Placental pericyte (primary cell): ENCODE measurements around the genes SPIRE2 and TCF25.

- CAGE, long polyA plus RNA, result no peak
Observed at GRCh38 chr16:89489040-89489830, 1.1 kb downstream of the ANKRD11 start.

- CAGE, long polyA plus RNA, result no peak
Observed at GRCh38 chr16:89565583-89566370, 5.3 kb downstream of the RPL13 start.

GRCh38 chr16:89602197-89602748 is 11.2 kb upstream of the DPEP1 start:
- CAGE, long polyA plus RNA, result no peak

DNA sequence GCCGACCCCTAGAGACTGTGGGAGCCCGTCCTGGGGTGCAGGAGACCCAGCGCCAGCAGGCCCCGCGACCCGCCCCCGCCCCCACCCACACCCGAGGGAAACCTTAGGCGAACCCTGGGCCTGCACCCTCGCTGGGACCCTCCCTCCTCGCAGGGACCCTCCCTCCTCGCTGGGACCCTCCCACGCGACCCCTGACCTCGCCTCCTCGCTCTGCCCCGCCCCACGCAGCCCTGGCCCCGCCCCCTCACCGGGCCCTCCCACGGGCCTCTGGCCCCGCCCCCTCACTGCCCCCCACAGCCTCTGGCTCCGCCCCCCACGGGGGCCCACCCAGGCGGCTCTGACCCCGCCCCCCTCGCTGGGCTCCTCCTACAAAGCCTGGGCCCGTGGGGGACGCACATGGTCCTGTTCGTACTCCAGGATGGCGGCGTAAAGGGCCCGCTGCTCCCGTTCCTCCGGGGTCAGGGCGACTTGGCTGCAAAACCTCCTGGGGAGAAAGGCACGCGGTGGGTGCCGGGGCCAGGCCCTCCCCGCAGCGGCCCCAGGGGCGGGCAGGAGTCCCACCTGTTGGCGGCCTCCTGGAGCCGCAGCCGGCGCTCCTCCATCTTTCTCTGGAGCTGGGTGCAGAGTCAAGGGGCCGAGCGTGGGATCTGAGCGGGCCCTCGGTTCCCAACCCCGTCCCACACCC is 9.1 kb downstream of the VPS9D1 start:
- CAGE, long polyA plus RNA, result no peak

- CAGE, long polyA plus RNA, result no peak
Observed at GRCh38 chr16:89741184-89741537, 19.8 kb downstream of the ZNF276 start.

DNA sequence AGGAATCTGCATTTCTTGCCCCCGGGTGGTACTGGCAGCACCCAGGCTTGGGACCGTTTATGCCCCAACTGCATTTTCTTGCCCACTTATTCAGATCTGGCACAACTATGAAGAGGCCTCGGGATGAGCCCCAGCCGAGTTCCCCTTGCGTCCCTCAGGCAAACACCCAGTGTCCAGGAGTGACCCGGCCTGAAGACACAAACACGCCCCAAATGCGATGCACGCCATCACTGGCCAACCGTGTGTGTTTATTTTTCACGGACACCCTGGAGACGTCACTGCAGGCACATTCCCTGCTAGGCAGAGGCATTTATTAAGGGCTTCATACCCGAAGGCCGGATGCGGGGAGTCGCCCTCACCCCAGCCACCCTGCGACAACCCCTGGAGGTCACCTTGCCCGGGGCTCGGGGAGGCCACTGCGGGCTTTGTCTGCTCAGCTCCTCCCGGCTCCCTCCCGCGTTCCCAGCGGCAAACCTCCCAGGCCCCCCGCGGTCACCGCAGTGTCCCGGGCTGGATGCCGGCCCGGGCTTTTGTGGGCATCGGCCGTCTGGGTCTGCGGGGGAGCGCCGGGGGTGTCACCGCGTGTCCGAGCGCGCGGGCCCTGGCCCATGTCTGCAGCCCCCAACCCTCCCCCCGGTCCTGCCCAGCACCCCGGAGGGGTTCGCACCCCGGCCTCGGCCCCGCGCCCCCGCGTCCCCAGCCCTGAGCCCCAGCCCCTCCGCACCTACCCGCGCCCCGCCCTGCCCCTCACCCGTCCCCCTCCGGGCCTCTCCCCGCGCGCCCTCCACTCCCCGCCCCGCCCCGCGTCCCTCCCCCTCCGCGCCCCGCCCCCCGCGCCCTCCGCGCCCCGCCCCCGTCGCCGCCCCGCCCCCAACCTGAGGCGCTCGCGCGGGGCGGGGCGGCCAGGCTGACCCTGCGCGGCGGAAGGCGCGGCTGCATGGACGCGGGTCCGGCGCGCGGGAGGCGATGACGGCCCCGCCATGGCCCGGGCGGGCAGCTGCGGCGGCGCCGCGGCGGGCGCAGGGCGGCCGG is at the start of gene SPIRE2:
Gene SPIRE2, plus strand, starts transcription at position 905 of the 1,032 bp plus-strand sequence.
- CAGE, long polyA plus RNA, result no peak

GRCh38 chr16:89828603-89829366 is 510 bp downstream of the SPIRE2 start:
- CAGE, long polyA plus RNA, result no peak

GRCh38 chr16:89833915-89834132 is 5.5 kb downstream of the SPIRE2 start:
- CAGE, long polyA plus RNA, result no peak

DNA sequence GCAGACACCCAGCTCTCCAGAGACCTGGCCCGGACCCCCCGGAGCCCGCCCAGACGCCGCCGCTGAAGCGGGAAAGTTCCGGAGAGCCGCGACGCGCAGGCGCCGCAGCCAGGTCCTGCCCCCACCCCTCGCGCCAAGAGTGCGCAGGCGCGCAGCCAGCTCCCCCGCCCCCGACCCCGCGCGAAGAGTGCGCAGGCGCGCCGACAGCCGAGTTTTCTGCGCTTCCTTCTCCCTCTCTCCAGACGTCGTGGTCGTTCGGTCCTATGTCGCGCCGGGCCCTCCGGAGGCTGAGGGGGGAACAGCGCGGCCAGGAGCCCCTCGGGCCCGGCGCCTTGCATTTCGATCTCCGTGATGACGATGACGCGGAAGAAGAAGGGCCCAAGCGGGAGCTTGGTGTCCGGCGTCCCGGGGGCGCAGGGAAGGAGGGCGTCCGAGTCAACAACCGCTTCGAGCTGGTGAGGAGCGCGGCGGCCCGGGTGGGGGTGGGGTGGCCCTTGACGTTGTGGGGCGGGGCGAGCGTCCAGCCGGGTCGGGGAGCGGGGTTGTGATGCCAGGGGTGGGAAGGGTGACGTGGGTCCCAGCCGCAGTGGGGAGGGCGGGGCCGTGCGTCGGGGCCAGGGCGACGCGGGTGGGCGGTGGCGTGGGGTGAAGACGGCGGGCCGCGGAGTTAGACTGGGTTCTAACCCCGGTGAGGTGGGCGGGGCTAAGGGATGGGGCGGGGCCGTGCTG is at the start of gene TCF25:
Gene TCF25, plus strand, starts transcription at position 188 of the 729 bp plus-strand sequence.
- CAGE, long polyA plus RNA, result no peak

- CAGE, long polyA plus RNA, result no peak
Observed at GRCh38 chr16:89935612-89935899, 12.4 kb downstream of the TUBB3 start.

DNA sequence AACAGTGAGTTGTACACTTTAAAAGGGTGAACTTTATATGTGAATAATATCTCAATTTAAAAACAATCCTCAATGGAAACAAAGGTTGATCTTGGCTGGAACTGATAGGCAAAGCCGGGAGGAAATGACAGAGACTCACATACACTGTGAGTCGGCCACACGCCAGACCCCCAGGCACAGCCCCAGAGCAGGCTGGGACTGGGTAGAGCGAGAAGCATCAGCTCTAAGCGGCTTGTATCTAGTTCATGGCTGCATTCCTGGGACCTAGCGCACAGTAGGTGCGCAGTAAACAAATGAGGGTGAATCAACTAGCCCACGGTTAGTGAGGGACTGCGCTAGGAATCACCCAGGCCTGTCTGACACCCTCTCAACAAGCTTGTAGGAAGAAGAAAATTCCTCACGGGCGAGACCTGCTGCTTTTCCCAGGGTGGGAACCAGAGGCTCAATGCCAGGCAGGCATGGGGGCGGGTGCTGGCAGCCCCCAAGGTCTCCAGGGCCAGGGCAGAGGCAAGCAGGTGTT is 3.2 kb downstream of the DBNDD1 start:
- CAGE, long polyA plus RNA, result no peak

DNA sequence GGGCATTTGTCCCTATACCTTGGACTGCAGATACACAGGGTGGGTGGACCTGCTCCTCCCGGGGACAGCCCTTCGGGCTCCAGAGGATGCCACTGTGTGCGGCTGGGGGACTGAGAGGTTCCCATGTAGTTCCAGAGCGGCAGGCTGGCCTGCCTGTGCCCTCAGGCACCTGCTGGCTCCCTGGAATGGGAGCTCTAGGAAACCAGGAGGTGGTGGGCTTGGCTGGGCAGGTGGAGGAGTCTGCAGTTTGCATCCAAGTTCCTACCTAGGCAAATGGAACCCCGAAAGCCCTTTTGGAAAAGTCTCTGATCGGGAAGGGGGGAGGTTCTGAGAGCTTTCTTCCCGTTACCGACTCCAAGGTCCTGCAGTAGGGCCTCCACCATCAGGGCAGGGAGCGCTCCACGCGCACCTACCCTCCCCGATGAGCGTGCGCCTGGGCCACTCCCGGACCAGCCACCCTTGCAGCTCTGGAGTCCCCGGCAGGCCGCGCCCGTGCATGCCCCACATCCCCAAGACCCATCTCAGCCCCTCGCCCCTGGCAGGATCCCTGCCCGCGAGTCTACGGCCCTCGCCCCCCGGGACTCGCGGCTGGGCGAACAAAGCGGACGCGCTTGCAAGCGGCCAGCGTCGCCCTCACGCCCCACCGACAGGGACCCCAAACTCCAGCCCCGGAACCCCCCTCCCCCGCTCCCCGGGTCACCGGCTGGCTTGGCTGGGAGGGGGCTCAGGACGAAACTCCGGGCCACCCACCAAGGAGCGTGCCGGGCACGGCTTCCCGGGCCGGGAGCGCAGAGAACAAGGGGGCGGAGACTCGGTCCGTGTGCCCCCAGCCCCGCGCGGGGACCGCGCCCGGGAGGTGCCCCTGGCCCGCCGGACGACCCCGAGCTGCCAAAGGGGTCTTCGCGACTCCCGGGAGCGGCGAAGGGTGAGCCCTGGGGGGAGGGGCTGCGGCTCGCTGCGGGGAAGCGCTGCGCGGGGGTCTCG is 657 bp downstream of the DBNDD1 start:
- CAGE, long polyA plus RNA, result no peak